ReNcell CX (cell line): ENCODE results near the genes RABEP1, TEKT1, C17orf49 and CTDNEP1.

GRCh38 chr17:5281757-5282951, at the start of gene RABEP1:
Gene RABEP1, plus strand, starts transcription at chr17:5282284.
- PRO-cap, result bidirectional peak, plus-strand start at chr17:5282290, minus-strand start at chr17:5282070

GRCh38 chr17:5364818-5365287, 54.6 kb downstream of the NUP88 start:
- PRO-cap, result no peak

- PRO-cap, result no peak
Observed at GRCh38 chr17:5385513-5386073, 33.9 kb downstream of the NUP88 start.

DNA sequence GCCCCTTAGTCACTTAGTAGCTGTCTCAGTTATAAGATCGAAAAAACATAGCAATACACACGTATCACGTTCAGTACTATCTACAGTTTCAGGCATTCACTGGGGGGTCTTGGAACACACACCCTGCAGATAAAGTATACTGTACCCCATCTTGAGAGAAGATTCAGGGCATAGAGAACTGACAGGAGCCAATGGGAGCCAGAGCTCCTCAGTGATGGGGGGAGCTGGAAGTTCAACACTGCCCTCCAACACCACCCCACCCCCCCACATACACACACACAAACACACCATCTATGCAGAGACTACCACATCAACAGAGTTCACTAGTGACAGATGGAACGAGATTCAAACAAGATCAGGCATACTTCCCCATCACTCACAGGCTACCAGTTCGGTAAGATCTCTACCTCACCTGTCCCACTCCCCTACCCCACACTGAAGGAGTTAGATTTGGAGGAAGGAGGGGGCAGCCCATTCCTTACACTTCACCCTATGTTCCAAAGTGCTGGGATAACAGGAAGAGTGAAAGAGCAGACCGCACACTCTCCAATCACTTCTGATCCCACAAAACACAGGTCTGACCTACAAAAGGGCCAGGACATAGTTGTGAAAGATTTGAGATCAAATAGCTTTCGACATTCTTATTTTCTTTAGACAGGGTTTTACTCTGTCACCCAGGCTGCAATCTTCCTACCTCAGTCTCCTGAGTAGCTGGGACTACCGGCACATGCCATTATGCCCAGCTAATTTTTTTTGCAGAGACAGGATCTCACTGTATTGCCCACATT, 6.9 kb downstream of the NUP88 start:
- PRO-cap, result no peak

DNA sequence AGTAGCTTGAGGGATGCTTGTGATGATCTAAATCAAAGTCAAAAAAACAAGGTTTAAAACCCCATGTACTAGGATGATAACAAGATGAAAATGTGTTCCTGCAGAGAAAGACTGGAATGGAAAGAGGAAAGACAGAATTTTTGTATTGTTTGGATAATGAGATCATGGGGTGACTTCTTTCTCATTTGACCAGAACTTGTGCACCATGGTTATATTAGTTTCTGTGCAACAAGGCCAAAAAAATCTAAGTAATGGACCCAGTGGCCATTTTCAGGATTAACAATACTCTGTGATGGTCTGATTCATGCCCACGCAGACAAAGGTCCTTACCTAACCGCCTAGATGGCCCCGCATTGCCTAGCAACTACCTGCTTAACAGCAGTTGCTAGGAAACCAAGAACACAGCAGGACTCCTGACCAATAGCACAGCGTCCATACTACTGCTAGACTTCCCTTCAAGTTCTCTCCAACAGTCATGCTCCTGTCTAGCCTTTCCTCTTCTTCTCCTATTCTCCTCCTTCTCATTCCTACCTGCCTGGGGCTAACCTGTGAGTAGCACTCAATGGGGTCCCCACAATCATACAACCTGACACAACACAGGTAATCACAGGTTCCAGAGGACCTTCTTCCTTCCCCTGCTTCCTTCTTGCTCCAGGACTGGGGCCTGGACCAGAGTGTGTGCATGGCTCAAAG, 8.0 kb upstream of the ENSG00000286190 start:
- PRO-cap, result no peak

- PRO-cap, result no peak
Observed at GRCh38 chr17:5541526-5542274, 40.9 kb upstream of the ENSG00000286190 start.

DNA sequence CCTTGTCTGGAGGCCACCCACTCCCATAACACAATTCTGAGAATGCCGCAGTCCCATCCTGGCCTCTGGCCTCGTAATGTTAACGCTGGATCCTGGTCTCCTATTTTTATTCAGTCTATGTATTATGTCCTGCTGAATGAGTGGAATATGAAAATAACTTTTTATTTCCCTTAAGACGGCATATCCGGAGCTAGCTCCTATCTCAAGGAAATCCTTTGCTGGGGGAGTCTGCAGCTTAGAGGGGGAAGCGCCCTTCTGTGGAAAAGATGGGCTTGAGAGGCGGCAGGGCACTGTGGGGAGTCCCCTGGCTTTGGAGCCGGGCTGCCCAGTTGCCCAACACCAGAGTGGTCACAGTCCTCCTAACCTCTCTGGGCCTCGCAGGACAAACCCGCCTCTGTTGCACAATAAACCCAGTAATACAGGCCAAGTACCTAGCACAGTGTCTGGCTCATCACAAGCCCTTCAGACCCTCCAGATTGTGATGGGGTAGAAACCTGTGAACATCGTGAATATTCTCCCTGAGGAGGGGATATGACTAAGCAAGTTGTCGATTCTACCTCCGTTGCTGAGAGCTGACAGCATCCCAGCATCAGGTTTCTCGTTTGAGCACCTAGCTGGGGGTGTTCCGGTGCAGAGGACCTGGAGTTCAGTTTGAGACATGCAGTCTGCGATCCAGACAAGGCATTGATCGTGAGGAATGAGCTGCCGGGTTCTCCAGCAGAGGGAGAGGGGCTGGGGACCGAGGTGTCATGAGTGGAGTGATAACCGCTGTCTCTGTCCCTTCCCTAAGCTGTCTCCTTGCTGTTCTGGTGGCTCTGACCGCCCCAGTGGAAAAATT, 161.7 kb downstream of the WSCD1 start:
- PRO-cap, result no peak

- PRO-cap, result no peak
Observed at GRCh38 chr17:6495641-6496623, 51.7 kb downstream of the PIMREG start.

- PRO-cap, result no peak
Observed at GRCh38 chr17:6620659-6621089, 19.8 kb downstream of the KIAA0753 start.

- PRO-cap, result no peak
Observed at GRCh38 chr17:6709712-6710347, 3.3 kb downstream of the SLC13A5 start.

- PRO-cap, result no peak
Observed at GRCh38 chr17:6710348-6710835, 2.8 kb downstream of the SLC13A5 start.

GRCh38 chr17:6752006-6752863, 3.6 kb upstream of the XAF1 start:
- PRO-cap, result no peak

- PRO-cap, result no peak
Observed at GRCh38 chr17:6757583-6758134, 1.8 kb downstream of the XAF1 start.

DNA sequence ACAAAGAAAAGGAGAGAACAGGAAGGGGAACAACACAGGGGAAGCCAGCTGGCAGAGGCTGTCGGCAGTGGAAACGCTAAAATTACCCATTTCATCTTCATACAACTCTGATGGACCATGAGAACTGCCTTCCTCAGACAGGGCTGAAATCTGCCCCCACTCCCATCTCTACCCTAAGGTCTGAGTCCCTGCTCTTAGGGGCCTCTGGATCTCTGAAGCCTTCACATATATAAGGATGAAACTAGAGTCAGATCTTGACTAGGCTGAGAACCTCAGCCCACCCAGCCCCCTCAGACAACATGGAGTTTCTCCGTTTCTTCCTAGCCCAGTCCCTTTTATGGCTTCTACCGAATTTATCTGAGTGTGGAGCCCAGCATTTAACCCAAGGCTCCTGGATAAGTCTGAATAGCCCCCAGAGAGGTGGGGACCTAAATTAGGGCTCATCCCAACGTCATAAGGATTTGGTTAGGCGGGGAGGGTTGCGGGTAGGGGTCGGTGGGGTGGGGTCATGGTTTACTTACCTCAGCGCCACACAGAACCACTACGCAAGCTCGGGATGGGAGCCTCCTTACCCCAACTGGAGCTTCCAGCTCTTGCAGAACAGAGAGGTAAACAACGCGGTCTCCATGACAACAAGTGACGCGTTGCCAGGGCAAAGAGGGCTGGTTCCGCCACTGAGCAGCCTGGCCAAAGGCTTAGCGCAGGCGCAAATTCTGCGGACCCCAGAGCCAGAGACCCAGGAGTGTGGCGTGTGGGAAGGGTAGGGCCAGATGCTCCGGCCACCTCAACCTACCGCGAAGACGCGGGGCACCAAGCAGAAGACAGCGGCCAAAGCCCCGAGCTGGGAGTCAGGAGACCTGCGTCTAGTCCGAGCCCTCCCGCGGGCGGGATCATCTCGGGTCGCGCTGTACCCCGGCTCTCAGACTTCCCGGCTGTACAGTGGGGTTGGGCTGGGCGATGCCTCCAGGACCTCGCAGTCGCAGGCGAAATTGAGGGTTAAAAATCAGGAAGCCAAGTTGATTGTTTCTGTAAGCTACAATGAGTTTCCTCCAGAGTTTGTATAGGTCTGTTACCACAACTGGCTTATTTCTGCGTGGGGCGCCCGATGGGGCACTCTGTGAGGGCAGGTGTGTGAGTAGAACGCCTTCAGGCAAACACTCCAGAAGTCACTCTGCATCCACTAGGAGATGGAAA, at the start of gene TEKT1:
TEKT1 (minus strand) TSS at position 602 of the 1,194 bp plus-strand sequence.
- PRO-cap, result no peak

GRCh38 chr17:7014160-7015227, at the start of gene C17orf49:
Gene C17orf49, plus strand, starts transcription at chr17:7014782.
- PRO-cap, result bidirectional peak, plus-strand start at chr17:7015104, minus-strand start at chr17:7014608

DNA sequence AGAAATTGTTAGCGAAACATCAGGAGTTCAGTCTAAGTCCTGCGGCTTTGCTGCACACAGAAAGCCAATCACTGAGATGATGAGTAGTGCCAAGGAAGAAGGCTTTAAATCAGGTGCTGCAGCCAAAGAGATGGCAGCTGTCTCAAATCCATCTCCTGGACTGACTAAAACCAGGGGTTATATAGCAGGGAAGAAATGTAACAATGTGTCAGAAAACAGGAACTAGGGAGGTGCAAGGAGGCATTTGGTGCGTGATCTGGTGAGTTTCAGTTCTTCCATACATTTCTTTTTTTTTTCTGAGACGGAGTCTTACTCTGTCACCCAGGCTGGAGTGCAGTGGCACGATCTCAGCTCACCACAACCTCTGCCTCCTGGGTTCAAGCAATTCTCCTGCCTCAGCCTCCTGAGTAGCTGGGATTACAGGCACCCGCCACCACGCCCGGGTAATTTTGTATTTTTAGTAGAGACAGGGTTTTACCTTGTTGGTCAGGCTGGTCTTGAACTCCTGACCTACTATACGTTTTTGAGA, 6.7 kb upstream of the ASGR2 start:
- PRO-cap, result no peak

- PRO-cap, result no peak
Observed at GRCh38 chr17:7193280-7194237, 14.4 kb upstream of the ASGR1 start.

DNA sequence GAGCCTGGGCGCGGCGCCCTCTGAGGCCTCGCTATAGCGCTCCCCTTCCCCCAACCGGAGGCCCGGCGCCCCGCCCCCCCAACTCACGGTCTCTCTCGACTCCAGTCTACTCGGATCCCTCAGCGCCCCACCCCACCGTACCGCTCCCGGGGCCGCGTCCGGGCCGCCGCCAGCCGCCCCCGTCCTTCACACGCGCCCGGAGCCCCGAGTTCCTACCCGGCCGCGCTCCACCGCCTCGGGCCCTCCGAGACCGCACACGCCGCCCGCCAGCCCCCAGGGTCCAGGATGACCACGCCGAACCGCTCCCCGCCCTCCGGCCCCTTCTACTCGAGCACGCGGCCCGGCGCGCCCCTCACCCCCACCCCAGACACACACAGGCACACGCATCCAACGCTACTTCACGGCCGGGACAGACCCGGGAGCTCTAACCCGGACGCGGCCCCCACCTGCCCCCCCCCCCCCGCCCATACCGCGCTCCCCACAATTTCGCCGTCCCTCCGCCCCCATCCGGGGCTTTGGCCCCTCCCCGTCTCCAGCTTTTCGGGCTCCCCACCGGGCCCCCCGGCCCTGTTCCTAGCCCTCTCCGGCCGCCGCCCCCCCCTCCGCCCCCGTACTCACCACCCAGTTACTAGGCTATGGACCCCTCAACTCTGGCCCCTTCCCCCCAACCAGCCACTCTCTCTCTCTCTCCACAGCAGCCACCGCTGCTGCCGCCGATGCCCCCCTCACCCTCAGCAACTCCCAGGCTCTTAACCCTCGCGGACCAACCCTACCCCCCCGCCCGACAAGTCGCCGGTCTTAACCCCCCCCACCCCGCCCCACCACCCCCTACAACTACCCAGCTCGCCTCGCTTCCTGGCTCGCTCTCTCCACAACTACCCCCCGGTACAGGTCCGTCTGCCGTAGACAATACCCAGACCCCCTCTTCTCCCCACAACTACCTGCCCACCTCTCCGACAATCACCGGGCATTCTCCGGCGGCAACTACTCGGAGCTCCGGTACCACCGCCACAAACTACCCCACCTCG, 1.1 kb downstream of the PHF23 start:
- PRO-cap, result bidirectional peak, plus-strand start at position 110 of the sequence, minus-strand start outside the sequence

- PRO-cap, result bidirectional peak, plus-strand start at chr17:7251738, minus-strand start at chr17:7251474
Observed at GRCh38 chr17:7250900-7251853, at the start of gene CTDNEP1. Gene CTDNEP1, minus strand, starts transcription at chr17:7251734.

GRCh38 chr17:7257225-7257887, 4.9 kb downstream of the CLDN7 start:
- PRO-cap, result no peak